HT-29 (cell line): ENCODE measurements around a stretch of chr1.

GRCh38 chr1:117656055-117656931 lies 50.4 kb downstream of the TENT5C start:
- RAMPAGE, long total RNA: no peak

- RAMPAGE, long total RNA: no peak
These were observed 107.8 kb downstream of the GDAP2 start for GRCh38 chr1:117821526-117822073.

DNA sequence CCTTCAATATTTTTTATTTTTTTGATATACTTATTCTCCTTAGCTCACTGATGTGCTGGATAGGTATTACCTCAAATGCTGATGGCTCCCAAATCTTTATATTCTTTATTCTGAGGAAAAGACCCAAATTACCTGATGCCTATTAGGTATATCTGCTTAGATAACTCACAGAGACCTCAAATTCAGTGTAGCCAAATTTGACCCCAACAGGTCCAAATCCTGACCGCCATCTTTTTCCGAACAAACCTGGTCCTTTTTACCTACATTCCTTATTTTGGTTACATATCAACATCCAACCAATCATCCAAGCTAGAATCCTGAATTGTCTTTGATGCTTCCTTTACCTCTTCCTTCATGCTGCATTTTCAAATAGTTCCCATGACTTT lies 22.2 kb downstream of the GDAP2 start:
- RAMPAGE, long total RNA: no peak

DNA sequence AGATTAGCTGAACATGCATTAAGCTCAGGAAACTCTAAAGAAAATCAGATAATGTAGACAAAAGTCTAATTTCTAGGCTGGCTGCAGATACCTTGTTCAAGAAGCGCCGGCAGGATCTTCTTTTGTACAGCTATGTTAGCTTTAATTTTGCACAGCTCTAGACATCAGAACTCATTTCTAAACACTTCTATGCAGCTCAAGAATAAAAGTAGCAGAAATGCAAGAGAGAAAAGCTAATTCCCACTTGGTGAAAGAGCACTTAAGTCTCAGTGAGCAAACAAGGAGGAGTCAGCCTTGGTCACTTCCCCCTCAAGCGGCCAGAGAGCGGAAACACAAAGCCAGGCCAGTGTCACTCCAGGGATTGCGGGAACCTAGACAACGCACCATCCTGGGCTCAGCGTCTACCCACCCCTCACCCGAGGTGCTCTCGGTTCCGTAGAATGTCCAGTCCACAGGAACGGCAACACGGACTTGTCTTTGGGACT lies 734 bp downstream of the GDAP2 start:
- RAMPAGE, long total RNA: no peak

DNA sequence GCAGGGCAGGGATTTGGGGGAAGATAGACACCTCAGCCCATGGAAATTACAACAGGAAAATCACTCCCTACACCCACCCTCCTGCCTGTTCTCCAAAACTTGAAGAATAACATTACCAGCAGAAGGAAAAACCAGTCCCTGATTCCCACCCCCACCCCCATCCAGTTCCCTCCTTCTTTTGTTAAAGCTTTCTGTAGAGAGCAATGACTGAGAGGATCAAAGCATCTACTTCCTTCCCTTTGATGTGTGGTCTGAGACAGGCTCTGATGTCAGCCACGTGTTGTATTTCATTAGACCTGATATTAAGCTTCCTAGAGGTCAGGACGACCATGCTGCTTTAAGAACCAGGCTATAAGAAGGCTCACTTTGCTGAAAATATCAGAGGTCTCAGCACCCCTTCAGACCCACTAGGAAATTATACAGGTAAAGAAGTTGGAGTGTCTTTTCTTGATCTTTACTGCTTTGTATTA lies 73.8 kb upstream of the HAO2 start:
- RAMPAGE, long total RNA: no peak

GRCh38 chr1:119326396-119326658 lies 42.3 kb upstream of the HAO2 start:
- RAMPAGE, long total RNA: no peak

GRCh38 chr1:119538011-119538348 lies 31.0 kb downstream of the HSD3B1 start:
- RAMPAGE, long total RNA: no peak

DNA sequence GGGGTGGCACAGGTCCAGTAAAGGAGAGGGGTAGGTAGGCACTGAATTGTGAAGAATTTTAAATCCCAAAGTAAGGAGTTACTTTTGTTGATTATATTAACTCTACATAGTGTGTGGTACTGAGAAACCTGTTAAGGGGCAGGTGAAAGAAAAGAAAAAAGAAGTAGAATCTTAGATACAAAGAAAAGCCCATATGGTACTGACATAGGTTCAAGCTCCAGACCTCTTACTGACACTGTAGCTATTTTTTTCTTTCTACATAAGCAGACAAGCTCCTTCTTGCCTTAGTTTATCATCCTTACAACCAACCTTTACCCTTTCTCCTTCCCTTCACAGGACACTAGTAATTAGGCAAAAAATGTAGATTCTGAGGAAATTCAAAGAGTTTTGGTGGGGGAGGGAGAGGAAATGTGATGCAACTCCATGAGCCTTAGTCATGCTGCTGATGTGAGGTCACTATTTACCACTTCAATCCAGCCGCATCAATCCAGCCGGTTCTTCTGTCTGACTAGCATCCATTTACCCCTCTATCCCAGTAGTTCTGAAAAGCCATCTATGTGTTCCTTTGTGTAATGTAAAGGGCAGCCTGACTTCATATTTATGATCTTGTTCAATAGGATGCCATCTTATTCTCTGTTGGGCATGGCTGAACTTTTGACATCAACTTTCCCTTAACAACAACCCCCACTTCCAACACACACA lies 2.3 kb downstream of the ZNF697 start:
- RAMPAGE, long total RNA: no peak

GRCh38 chr1:119715349-119715924 lies 3.7 kb downstream of the PHGDH start:
- RAMPAGE, long total RNA: no peak

- RAMPAGE, long total RNA: no peak
These were observed 3.0 kb downstream of the HMGCS2 start for GRCh38 chr1:119765672-119766087.

DNA sequence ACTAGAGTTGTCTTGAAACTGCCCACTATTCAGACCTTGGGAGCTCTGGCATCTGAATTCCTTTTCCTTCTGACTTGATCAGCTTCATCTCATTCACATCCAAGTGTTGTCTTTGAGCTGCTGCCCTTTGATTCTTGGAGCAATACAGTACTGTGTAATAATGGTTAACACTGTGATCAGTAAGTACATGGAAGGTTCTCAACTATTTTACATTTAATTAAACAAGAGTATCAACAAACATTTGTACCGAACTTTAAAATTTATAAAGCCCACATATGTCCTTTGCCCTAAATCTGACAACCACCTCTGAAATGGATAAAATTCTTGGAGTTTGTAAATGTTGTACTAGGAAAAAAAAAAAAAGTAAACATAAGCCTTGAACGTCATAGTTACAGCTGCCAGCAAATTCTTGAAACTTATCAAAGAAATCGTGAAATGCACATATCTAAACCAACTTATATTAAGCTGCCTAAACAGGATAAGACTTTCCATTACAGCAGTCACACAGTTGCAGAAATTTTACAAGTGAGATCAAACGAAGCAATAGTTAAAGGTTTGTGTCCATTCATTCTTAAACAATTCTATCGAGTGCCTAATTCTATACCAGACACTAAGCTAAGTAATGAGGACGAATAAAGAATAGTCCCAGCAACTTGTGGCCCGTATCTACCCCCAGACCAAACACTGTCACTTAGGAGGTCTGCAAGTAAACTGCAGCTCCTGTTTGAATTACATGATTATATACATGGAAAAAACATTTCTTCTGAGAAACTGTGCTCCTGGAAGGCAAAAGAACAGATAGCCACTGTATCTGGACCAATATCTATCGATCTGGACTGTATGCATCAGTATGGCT lies 3.1 kb upstream of the SEC22B start:
- RAMPAGE, long total RNA: no peak

DNA sequence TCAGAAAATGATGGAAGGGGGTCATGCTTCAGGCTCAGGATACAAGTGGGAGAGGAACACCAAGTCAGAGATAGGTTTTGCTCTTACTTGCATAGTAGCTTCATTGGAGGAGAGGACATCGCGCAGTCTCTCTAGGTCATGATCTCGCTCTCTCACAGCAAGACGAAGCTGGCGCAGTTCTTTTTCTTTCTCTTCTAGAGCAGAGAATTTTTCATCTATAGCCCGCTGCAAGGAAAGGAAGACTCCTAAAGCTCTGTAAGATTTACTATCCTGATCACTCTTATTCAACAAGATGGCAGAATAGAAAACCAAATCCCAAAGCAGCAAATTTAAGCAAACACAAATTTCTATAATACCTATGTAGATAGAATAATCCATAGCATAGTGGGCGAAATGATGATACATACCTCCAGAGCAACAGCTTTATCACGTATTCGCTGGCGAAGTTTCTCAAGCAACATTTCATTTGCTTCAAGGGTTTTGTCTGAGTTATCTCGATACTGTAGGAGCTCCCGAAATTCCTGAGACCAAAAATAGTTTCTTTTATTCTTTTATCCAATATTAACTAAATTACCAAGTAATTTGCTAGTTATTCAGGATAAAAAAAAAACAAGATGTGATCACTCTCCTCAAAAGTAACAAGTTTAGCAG lies 129.2 kb downstream of the NBPF8 start:
- RAMPAGE, long total RNA: no peak

GRCh38 chr1:120548257-120548694 lies 133.4 kb downstream of the NBPF8 start:
- RAMPAGE, long total RNA: no peak

GRCh38 chr1:120701119-120701696 lies 22.5 kb upstream of the NOTCH2NLR start:
- RAMPAGE, long total RNA: no peak

- RAMPAGE, long total RNA: no peak
These were observed 67.0 kb downstream of the FAM72B start for GRCh38 chr1:121117001-121117657.

DNA sequence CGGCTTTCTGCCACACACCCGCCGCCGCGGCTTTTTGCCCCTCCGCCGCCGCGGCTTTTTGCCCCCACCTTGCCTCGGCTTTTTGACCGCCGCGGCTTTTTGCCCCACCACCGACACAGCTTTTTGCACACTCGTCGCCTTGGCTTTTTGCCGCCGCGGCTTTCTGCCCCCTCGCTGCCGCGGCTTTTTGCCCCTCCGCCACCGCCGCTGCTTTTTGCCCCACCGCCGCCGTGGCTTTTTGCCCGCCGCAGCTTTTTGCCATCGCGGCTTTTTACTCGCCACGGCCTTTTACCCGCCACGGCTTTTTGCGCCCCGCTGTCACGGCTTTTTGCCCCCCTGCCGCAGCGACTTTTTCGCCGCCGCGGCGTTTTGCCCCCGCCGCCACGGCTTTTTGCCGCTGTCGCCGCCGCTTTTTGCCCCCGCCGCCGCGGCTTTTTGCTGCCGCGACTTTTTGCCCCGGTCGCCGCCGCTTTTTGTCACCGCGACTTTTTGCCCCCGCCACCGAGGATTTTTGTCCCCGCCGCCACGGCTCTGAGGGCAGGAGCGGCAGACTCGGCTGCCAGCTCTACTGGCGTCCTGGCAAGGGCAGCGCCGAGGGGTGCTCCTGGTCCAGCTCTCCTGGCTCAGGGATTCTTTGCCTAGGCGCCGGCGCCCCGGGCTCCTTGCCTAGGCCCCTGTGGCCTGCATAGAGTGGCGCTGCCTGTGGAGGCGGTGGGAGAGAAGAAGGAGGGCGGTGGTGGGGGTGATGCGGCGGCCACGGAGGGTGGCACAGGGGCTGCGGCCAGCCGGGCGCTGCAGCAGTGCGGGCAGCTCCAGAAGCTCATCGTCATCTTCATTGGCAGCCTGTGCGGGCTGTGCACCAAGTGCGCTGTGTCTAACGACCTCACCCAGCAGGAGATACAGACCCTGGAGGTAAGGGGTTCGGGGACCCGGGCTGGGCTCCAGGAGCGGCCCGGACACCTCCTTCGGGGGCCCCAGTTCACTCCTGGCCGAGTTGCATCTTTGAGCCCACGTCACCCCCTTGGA lies 211.9 kb downstream of the SRGAP2C start:
- RAMPAGE, long total RNA: no peak

- RAMPAGE, long total RNA: no peak
These were observed 215.4 kb downstream of the SRGAP2C start for GRCh38 chr1:121400027-121400637.

DNA sequence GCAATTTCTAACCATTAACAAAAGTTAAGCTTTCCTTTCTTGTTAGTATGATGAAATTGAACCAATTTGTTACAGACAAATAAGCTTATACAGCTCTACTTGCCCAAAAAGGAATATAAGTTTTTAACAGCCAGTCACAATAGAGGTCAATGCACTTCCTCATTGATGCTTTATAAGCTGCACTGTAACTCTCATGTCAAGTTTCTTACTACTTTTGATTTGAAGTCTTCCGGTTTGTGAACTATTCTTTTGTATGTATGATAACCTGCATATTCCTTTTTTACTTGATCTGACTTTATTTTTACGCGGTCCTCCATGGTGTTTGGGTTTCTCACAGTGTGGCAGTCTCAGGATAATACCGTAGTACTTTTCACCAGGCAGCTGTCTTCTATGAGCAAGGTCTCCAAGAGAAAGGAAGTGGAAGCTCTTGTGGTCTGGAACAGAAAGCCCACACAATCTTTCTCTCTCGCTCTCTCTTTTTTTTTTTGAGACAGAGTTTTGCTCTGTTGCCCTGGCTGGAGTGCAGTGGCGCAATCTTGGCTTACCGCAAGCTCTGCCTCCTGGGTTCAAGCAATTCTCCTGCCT lies 331.6 kb downstream of the SRGAP2C start:
- RAMPAGE, long total RNA: no peak

DNA sequence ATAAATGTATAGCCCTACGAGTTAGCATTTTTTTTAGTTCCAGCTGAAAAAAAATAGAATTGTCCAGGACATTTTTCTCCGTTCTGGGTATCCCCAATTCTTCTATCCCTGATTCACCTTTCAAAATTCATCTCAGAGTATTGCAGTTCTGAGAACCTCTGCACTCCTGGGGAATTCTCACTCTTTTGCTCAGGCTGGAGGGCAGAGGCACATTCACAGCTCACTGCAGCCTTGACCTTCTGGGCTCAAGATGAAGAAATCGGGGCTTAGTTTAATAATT lies 337.1 kb downstream of the SRGAP2C start:
- RAMPAGE, long total RNA: no peak

GRCh38 chr1:121522247-121522517 lies 337.4 kb downstream of the SRGAP2C start:
- RAMPAGE, long total RNA: no peak